Mesenchymal stem cell of adipose (primary cell): ENCODE measurements around the genes JPH4 and PSME2.

DNA sequence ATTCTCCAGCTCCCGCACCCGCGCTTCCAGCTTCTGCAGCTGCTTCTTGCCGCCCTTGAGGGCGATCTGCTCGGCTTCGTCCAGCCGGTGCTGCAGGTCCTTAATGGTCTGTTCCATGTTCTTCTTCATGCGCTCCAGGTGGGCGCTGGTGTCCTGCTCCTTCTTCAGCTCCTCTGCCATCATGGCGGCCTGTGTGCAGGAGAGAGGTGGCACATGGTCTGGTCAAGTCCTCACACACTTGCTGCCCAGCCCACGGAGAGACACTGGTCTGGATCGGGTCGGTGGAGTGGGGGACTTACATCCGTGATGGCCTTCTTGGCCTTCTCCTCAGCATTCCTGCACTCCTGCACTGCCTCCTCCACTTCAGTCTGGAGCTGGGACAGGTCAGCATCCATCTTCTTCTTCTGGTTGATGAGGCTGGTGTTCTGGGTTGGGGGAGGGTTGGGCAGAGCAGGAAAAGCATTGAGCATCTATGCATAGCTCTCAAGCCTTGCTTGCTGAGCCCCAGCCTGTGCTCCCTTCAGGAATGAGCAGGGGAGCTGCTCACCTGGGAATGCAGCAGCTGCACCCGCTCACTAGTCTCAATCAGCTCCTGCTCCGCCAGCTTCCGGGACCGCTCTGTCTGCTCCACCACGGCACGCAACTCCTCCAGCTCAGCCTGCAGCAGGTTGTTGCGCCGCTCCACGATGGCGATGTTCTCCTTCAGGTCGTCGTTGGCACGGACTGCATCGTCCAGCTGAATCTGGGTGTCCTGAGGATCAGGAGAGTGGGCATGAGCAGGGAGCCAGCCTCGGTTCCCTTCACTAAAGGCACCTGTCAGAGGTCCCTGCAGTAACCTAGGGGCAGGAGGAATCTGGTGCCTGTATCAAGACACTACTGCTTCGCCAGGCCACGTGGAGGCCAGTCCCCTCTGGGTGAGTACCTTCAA, 7.3 kb upstream of the MYH6 start:
- CAGE, long polyA plus RNA: no peak

DNA sequence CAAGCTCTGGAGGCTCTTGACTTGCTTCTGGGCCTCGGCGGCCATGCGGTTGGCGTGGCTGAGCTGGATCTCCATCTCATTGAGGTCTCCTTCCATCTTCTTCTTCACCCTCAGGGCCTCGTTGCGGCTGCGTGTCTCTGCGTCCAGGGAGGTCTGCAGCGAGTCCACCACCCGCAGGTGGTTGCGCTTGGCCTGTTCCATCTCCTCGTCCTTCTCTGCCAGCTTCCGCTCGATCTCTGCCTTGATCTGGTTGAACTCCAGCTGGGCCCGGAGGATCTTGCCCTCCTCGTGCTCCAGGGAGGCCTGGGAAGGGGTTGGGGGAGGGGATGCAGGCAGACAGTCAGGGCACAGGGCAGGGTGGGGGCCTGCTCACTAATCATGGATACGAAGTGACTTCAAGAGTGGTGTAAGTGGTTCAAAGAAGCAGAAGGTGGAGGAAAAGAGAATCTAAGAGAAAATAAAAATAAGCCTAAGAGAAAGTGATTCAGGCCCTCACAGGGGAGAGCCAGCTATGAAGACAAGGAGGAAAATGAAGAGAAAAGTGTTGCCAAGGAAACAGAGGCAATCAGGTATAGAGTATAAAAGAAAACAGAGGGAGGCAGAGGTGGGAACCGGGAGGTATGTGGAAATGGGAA, 8.1 kb upstream of the MYH6 start:
- CAGE, long polyA plus RNA: no peak

GRCh38 chr14:23428197-23428828, 7.1 kb downstream of the MYH7 start:
- CAGE, long polyA plus RNA: no peak

GRCh38 chr14:23437920-23439191, 2.9 kb upstream of the MYH7 start:
- CAGE, long polyA plus RNA: no peak

GRCh38 chr14:23444385-23444823, 8.9 kb upstream of the MYH7 start:
- CAGE, long polyA plus RNA: no peak

DNA sequence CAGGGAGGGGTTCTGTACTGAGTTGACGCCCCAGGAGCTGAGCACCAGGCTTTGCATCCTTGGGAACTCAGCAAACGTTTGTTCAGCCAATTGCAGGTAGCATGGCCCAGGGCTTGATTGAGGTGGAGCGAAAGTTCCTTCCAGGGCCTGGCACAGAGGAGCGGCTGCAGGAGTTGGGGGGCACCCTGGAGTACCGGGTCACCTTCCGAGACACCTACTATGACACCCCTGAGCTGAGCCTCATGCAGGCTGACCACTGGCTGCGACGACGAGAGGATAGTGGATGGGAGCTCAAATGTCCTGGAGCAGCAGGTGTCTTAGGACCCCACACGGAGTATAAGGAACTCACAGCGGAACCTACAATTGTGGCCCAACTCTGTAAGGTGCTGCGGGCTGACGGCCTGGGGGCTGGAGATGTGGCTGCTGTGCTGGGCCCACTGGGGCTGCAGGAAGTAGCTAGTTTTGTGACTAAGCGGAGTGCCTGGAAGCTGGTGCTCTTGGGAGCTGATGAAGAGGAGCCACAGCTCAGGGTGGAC, 654 bp downstream of the THTPA start:
- CAGE, long polyA plus RNA: no peak

DNA sequence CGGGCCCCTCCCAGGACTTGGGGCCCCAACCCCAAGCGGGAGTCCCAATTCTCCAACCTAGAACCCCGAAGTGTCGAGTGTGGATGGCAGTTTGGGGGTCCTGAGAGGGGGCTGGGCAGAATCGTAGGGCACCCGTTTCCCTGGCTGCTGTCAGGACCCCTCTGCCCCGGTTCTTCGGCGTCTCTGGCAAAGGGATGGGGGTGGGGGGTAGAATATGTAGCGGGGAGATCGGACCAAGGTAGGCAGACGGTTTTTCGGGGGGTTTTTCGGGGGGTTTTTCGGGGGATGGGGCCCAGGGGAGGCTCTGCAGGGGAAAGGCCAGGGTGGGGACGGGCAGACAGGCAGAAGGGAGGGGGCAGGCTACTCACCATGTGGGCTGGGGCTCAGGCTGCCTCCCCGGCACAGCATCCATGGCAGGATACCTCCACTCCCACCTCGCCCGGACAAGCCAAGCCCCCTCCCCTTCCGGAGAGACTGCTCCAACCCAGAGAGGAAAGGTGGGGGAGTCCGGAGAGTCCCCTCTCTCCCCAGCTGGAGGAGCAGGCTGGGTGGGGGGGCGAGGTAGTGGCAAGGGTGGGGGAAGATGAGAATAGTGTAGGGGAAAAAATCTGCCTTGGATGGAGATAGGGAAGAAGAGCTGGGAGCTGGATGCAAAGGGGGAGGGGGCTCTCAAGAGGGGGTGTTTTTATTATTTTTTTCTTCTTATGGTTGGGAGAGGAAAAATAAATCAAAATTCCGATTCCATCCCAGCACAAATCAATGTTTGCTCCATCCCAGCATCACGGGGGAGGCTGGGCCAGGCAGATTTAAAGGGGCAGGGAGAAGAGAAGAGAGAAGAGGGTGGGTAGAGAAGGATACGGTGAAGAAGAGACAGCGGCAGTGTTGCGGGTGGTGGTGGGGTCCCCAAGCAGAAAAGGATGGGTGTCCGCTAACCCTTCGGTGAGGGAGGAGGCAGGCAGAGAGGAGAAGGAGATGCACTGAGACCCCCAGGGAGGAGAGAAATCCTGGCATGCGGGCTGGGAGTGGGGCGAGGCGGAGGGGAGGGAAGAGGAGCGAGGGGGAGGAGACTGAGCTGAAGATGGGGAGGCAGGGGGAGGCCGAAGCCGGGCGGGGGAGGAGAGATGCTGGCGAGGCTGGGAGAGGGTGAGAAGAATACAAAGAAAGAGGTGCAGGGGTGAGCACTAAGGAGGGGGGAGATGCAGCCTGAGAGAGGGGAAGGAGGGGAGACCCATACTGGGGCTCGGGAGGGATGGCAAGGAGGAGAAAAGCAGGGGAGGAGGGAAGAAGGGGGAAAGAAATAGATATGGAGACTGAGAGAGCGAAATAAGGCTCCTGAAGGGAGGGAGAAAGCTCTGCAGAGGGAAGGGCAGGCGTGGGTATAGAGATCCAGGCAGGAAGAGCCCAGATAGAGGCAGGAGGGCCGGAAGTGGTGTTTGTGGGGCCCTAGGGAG, at the start of gene JPH4:
Gene JPH4, minus strand, starts transcription at position 979 of the 1,451 bp plus-strand sequence.
- CAGE, long polyA plus RNA: no peak

- CAGE, long polyA plus RNA: no peak
These were observed 22.2 kb upstream of the DHRS2 start for GRCh38 chr14:23613944-23614440.

DNA sequence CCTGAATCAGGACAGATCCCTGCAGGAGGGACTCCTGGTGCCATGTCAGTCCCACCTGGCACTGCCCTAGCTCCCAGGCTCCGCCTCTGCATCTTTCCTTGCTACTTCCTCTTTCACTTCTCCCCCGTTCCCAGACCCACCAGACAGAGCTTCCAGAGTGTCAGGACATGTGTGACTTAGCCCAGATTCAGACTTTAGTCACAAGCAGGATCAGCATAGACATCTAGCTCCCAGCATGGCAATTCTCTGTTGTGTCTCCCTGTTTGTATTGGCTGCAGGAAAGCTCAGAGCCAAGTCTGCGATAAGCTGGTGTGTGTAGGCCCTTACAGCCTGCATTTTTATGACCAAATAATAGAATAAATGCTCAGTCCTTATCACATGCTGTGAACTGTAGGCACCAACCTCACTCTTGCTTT, 5.7 kb downstream of the DHRS2 start:
- CAGE, long polyA plus RNA: no peak

GRCh38 chr14:23699217-23699537, 63.0 kb downstream of the DHRS2 start:
- CAGE, long polyA plus RNA: no peak

DNA sequence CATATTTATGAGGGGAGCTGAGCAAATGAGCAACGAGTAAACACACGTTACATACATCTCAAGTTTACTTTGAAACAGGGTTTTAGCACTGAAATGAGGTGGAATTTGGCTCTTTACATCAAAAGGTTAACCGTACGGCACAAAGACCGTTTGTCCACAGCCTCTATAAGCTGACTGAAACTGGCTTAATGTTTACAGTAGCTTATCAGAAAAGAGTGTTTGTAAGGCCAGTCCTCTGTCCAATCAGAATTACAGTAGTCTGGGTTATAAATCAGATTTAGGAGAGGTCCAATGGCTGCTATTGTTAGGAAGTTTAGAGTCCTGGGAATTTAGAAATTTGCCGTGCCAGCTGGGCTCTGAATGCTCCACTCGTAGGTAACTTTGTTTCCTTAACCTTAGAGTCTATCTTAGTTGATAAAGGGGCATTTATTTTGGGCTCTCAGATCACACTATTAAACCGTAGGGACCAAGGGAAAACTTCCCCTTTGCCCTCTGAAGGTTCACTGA, 69.5 kb upstream of the DHRS4 start:
- CAGE, long polyA plus RNA: no peak

- CAGE, long polyA plus RNA: no peak
These were observed 1.4 kb downstream of the DHRS4 start for GRCh38 chr14:23954836-23955429.

DNA sequence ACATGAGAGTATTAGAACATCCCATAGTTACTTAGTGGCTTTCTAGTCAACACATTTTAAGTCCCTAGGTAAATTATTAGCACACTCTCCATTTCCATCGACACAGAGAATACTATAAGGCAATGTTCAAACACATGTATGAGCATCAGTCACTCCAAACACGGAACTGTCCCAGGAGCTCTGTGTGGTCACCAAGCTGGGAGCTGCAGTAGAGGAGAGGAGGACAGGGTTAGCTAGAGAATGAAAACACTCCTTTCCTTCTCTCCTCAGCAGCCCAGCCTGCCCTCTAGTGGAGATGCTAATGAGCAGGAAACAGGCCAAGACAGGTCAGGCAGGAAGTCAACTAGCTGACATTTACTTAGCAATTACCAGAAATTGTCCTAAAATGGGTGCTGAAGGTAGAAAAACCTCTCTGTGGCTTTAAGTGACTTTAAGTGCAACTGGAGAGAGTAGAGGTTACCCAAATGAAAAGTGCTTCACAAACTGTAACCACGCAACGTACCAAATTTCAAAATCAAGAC, 5.8 kb upstream of the DCAF11 start:
- CAGE, long polyA plus RNA: no peak

- CAGE, long polyA plus RNA: no peak
These were observed 1.3 kb upstream of the DCAF11 start for GRCh38 chr14:24113297-24113641.

DNA sequence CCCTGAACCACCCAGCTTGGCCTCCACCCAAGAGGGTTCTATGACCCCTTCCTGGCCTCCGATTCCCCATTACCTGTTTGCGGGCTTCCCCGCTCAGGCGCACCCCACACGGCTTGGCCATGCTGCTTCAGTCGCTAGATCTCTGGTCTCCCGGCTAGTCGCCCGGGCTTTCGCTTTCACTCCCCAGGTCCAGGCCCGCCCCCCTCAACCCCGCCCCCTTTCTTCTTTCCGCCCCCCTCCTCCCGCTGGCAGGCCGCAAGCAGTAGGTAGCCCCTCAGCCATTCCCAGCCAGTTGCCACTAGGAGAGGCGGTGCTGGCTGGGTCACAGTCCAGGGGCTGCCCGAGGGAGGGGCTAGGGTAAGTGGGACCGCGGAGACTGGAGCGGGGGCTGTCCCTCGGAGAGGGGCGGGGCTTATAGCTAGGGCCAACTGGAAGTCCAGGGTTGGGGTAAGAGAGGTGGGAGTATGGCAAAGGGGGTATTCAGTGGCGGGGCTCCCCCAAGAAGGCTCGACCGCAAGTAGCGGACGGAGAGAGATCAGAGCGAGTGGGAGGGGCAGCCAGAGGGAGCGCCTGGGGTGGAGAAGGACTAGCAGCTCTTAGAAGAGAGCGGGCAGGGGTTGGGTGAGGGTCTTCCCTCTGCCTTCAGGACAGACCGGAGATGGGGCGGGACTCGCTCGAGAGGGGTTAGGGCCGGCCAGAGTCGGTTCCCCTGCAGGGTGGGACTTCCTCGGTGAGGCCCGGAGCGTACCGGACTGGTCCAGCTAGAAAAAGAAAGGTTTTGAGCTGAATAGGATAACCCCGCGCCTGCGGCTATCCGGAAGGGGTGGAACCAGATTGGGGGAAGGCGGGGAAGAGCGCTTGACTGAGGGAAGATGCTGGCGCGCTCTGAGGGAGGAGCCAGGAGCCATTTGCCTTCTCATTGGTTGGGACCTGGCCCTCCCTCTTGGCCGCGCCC, at the start of gene PSME2:
Gene PSME2, minus strand, starts transcription at position 150 of the 955 bp plus-strand sequence.
- CAGE, long polyA plus RNA: no peak

- CAGE, long polyA plus RNA: no peak
These were observed 5.2 kb upstream of the REC8 start for GRCh38 chr14:24166682-24167128.

- CAGE, long polyA plus RNA: no peak
These were observed 842 bp upstream of the TM9SF1 start for GRCh38 chr14:24196144-24196422.

- CAGE, long polyA plus RNA: no peak
These were observed 313 bp downstream of the GMPR2 start for GRCh38 chr14:24233137-24233346.

- CAGE, long polyA plus RNA: no peak
These were observed 4.8 kb downstream of the TGM1 start for GRCh38 chr14:24257922-24258860.

- CAGE, long polyA plus RNA: no peak
These were observed 2.0 kb downstream of the DHRS1 start for GRCh38 chr14:24297380-24298242.